Myometrial cell (primary cell): Measurements from ENCODE around the genes CUL9, CRIP3 and SLC29A1.

GRCh38 chr6:43181749-43182784 is at the start of gene CUL9:
CUL9 (plus strand) TSS chr6:43182196.
- RAMPAGE, long total RNA = start-site peak on the plus strand at chr6:43182168-43182223, 42 and 31 reads in 2 replicates

DNA sequence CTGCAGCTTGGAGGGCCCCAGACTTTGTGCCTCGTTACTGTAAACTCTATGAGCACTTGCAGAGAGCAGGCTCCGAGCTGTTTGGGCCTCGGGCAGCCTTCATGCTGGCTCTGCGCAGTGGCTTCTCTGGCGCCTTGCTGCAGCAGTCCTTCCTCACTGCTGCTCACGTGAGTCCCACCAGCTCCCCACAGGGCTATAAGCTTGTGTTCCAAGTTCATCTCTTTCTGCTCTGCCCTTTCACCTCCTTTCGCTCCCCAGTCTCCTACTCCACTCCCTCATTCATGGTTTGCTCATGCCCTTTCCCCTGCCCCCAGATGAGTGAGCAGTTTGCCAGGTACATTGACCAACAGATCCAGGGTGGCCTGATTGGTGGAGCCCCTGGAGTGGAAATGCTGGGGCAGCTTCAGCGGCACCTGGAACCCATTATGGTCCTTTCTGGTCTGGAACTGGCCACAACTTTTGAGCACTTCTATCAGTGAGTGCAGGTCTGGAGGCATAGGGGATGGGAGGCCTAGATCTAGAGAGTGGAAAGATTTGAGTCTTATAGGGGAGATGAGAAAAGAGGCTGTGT is 23.0 kb downstream of the CUL9 start:
- RAMPAGE, long total RNA = no peak

DNA sequence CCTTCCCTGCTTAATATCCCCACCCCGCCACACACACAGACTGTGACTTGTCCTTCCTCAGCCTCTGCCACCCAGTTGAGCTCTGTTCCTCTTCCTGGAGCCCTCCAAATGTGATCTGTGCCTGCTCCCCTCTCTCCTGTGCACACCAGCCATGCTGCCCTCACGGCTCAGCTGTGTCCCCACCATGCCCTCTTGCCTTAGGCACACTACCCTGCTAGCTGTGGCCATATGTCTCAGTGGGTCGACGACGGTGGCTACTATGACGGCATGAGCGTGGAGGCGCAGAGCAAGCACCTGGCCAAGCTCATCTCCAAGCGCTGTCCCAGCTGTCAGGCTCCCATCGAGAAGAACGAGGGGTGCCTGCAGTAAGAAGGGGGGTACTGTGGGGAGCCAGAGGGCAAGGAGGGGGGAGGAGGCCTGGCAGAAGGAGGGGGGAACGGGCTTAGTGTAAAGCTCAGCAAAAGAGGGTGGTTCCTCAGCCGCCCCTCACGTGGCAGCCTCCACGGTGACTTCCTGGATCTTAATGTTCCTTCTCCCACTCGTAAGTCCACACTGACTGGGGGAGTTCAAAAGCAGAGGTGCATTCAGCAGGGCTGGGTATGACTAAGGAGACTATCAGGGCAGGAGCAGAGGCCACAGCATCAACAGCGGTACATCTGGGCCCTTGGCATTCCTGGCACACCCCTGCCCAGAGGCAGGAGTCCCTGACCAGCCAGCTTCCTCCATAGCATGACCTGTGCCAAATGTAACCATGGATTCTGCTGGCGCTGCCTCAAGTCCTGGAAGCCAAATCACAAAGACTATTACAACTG is 8.1 kb downstream of the DNPH1 start:
- RAMPAGE, long total RNA = no peak

- RAMPAGE, long total RNA = no peak
Measured at GRCh38 chr6:43308257-43309193, at the start of gene CRIP3. CRIP3 (minus strand) TSS chr6:43308826.

DNA sequence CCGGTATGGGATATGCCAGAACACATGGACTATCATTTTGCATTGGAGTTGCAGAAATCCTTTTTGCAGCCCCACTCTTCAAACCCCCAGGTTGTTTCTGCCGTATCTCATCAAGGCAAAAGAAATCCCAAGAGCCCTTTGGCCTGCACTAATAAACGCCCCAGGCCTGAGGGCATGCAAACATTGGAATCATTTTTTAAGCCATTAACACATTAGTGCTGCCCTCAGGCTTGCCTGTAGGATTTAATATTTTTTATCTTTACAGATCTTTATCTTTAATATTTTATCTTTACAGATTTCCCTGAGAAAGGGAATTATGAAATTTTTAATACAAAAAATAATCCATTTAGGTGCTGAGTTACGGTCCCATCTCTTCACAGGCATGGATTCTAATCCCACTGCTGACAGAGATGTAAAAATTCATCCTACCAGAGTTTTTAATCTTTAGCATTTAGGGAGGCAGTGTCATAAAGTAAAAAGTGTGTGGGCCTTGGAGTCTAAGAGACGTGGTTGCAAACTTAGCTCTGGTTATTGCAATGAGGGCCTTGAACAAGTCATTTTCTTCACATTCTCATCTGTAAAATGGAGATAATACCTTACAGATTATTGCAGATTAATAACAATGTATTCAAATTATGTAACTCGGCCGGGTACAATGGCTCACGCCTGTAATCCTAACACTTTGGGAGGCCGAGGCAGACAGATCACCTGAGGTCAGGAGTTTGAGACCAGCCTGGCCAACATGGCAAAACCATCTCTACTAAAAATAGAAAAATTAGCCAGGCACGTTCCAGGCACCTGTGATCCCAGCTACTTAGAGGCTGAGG is 14.5 kb downstream of the GTPBP2 start:
- RAMPAGE, long total RNA = no peak

- RAMPAGE, long total RNA = no peak
Measured at GRCh38 chr6:43695500-43696423, 8.2 kb upstream of the MRPS18A start.

DNA sequence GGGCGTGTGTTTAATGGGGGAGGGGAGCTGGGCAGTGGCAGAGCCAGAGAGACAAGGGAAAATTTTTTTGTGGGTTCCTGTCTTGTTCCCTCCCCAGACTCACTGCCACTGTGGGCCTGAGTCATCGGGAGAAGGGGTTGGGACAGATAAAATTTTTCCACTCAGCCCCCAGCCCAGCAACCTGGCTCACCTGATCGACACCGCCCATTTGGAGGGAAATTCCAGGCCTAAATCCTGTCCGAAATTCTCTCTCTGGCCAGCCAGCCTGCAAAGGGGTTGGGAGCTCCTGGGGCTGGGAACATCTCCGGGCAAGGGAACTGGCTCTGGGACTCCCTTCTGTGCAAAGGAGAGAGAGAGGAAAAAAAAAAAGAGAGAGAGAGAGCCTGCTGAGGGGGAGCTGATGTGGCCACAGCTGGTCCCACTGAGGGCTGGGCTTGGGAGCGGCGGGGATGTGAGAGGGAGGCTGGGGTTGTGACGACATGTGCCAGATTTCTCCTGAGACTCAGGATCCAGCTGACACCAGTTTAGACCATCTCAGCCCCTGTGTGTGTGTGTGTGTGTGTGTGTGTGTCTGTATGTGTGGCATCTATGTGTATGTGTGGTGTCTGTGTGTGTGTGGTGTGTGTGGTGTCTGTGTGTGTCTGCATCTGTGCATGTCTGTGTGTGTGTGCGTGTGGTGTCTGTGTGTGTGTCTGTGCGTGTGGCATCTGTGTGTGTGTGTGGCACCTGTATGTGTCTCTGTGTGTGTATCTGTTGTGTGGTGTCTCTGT is 32.3 kb upstream of the VEGFA start:
- RAMPAGE, long total RNA = no peak

GRCh38 chr6:43778740-43779624 is 9.0 kb downstream of the VEGFA start:
- RAMPAGE, long total RNA = no peak

- RAMPAGE, long total RNA = no peak
Measured at GRCh38 chr6:43823866-43824497, 54.0 kb downstream of the VEGFA start.

DNA sequence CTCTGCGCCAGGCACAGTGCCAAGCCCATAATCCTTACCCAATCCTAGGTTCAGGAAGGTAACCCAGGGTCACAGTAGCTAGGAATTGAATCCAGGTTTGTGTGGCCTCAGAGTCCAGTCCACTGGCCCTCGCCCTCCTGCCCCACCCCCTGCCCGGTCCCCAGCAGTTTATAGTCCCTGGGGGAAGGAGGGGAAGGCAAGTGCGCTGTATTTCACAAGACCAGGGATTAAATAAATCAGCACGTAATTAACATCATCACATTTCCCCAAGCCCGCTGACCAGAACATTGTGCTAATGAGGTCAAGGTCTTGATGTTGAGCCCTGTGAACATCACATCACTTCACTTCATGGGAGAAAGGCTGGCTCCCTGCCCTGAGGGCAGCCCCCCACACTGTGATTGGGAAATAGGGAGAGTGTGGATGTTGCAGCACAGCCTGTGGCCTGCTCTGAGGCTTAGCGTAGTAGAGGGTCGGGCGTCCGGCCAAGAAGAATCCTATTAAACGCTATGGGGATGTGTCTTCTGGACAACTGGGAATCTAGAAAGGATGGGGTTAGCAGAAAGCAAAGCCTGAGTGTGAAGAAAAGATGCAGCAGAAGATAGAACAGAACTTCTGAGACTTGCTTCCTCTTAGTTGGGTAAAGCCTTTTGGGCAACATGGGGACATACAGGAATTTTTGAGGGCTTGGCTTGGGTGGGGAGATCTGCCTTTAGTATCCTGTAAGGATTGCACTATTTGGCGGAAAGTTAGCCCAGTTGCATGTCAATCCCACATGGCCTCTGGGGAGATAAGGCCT is 147.5 kb downstream of the VEGFA start:
- RAMPAGE, long total RNA = no peak

DNA sequence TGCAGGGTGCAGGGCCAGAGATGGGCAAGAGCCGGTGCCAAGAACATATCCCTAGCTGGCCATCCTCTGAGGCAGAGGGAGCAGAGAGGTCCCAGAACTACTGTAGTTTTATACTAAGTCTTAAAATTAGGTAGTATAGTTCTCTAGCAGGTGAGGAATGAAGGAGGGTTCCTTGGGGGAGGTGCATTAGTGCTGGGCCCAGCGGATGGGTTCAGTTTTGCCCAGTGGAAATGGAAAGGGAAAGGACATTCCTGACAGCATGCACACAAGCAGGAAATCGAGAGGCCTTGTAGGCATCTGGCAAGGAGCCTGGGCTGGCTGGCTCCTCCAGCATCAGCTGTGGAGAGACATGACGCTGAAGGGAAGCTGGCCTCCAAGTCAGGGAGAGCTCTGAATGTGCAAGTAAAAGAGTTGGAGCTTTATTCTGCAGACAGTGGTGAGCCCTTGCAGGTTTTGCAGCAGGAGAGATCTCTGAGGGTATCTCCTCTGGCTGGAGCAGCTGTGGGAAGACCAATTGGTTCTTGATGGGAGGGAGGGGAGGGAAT is 154.4 kb downstream of the MRPL14 start:
- RAMPAGE, long total RNA = no peak

GRCh38 chr6:44003230-44003825 is 123.9 kb downstream of the MRPL14 start:
- RAMPAGE, long total RNA = no peak

- RAMPAGE, long total RNA = no peak
Measured at GRCh38 chr6:44073168-44073702, 54.0 kb downstream of the MRPL14 start.

DNA sequence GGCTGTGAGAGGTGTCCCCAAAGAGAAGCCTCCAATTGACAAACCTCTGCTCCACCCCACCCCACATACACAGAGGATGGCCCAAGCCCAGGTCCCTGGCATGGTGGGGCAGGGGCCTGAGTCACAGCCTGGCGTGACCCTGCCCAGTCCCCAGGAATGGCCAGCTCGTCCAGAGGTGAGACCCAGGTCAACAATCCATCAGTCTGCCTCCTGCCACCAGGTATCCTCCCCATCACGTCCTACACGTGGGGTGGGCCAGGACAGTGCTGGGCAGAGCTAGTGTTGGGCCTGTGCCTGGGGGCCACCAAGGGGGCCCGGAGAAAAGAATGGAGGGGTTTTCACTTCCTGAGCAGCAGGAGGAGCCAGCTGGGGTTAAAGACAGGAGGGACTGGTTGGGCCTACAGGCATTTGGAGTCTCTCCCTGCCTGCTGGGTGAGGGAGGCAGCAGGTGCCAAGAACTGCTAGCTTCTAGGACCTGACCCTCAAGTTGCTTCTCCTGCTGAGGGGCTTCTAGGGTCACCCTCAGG is 52.0 kb downstream of the MRPL14 start:
- RAMPAGE, long total RNA = no peak

DNA sequence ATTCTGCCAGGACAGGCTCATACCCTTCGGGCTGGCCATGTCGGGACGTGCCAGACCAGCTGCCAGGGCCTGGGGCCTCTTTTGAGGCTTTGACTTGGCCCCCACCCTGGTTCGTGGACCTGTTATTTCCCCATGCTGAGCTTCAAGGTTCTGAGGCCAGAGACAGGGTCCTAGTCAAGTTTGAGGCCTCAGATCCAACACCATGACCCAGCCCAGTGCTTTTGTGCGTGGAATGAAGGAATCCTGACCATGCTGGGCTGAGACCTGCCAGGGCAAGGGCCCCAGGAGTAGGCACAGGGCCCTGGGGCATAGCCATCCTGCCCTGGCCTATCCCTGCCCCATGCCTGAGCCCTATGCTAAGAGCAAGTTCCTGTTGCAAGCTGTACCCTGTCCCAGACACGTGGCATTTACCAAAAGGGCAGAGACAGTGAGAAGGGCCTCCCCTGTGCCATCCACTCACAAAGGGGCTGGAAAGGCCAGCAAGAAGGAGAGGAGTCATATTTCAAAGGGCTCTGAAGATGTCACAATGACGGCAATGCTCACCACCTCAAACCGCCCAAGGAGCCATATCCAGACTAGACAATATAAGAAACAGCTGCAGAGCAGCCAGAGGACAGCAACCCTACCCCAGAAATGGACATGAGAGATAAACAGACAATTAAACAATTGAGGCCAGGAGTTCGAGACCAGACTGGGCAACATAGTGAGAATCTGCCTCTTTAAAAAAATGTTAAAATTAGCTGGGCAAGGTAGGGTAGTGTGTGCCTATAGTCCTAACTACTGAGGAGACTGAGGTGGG is 42.7 kb downstream of the MRPL14 start:
- RAMPAGE, long total RNA = no peak

DNA sequence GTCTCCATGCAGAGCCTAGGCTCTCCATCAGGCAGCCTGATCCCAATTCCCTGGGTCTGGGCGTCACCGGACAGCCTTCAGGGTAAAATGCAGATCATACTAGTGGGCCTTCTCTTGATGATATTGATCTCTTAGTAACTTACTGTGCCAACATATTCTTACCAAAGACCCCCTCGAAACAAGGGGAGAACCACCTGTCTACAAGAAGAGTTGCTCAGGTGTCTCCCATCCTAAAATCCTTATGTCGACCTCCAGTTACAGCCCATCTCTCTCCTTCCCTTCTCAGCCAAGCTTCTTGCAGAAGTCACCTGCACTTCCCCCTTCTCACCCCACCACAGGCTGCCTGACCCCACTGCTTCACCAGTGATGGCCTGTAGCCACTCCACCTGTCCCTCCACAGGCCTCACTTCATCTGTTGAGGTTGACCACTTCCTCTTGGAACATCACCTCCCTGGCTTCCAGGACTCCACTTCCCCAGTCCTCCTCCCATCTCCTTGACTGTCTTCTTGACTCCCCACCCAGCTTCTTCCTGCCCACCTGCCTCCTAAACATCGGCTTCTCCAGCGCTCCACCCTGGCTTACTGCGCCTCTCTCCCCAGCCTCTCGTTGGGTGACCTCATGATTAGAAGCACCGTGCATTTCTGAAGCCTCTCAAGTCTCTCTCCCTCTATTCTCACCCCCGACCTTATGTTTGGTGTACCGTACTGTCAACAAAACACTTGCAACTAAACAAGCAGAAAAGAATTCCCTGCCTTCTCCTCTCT is 25.4 kb downstream of the MRPL14 start:
- RAMPAGE, long total RNA = no peak

- RAMPAGE, long total RNA = no peak
Measured at GRCh38 chr6:44170062-44170261, 11.3 kb downstream of the CAPN11 start.

DNA sequence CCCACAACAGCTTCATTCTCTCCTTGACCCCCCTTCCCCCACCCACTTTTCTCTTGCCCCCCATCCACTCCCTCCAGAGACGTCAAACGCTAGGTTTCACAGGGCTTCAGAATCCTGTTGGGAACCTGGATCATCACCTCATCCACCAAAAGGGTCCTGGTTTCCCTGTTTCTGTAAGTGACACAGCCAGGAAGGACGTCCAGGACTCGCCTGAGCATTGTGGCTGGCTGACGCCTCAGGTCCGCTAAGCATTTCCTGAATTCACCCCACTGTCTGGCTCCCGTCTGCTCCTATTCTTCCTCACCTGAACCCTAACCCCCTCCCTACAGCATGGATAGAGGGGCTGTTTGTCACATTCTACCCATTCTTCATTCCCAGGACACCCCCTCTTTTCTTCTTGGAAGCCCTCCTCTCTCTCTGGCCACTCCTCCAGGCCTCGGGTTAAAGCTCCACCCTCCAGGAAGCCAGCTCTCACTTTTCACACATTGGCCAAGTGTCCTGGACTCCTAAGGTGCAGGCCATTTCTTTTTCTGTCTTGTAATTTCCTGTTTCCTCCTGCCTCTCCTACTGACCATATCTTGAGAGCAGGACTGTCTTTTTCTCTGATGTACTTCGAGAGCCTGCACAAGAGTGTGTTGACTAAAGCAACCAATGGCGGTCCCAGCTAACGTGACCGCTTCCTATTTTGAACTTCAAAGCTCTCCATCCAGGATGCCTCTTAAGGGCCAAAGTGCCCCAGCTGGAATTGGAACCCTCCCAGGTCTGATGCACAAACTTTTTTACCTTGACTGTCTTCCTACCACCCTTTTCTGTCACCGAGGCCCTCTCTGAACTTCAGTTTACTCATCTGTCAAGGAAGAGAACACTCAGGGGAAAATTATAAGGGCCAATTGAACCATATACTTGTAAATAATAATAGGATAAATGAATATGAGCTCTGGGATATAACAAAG is 24.2 kb upstream of the MYMX start:
- RAMPAGE, long total RNA = no peak

DNA sequence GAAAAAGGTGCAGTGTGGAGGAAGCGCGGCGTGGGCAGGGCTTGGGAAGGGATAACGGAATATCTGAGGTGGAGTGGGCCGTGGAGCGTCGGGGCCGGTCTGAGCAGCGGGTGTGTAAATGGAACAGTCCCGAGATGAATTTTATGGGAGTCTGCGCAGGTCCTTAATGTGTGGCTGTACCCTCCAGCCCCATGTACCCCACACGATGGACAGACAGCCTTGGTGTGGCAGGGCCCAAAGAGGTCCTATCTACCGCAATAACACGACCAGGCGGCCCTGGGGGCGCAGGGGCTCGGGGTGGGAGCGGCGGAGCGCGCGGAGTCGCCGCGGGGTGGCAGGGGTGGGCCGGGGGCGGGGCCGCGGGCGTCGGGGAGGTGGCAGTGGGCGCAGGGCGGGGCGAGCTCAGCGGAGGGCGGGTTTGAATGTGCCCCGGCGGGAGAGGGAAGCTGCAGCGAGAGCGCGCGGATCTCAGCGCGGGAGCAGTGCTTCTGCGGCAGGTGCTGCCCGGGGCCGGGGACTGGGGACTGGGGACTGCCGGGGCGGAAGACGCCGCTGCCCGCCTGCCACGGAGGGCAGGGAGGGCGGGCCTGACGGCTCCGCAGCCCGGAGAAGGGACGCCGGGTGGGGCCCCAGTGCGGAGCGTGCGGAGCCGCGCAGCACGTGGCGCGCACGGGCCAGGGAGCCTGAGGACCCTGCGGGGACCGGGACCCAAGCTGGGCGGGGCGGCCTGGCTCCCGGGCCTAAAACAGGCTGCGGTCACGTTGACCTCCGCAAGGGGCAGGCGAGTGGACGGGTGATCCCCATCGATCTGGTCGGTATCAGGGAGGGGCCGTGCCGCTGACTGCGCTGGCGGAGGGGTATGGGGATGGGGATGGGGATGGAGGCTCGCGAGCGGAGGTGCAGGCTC is at the start of gene SLC29A1:
Gene SLC29A1 (plus strand): TSS at position 451 of the 907 bp plus-strand sequence.
- RAMPAGE, long total RNA = start-site peak on the plus strand centred at position 441 of the sequence, 32 bp wide, 158 and 159 reads in 2 replicates

DNA sequence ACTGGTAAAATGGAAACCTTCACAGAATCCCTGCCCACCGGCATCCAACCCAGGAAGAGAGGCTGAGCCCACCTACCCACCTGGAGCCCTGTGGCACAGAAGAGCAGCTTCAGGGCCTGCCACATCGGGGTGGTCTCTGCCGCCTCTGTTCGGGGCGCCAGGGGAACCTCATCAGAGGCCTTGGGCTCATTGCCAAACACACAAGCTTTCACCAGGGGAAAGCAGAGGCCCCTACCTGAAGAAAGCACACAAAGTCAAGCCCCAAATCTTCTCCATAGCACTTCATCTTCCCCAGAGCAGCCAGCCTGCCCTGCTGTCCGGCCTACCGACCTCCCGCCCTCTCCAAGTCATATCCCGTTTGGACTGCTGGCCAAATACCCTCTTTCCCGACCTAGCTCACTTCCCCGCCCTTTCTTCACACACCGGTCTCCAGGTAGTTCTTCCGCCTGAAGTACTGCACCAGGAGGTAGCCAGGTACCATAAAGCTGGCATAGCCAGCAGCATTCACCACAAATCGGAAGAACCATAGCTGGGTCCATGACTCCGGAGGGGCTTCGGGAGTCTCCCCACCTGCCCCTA is 977 bp downstream of the SLC35B2 start:
- RAMPAGE, long total RNA = no peak